Thoracic aorta (tissue), 1 donor: ENCODE measurements around the genes SLAIN2, SLC10A4 and CWH43.

GRCh38 chr4:48337702-48338197, 3.6 kb upstream of the SLAIN2 start:
- RAMPAGE, long total RNA: no peak

GRCh38 chr4:48341364-48342498, at the start of gene SLAIN2:
Gene SLAIN2 (plus strand): TSS chr4:48341529.
- RAMPAGE, long total RNA: start-site peak on the plus strand at chr4:48341468-48341573, 207 reads

DNA sequence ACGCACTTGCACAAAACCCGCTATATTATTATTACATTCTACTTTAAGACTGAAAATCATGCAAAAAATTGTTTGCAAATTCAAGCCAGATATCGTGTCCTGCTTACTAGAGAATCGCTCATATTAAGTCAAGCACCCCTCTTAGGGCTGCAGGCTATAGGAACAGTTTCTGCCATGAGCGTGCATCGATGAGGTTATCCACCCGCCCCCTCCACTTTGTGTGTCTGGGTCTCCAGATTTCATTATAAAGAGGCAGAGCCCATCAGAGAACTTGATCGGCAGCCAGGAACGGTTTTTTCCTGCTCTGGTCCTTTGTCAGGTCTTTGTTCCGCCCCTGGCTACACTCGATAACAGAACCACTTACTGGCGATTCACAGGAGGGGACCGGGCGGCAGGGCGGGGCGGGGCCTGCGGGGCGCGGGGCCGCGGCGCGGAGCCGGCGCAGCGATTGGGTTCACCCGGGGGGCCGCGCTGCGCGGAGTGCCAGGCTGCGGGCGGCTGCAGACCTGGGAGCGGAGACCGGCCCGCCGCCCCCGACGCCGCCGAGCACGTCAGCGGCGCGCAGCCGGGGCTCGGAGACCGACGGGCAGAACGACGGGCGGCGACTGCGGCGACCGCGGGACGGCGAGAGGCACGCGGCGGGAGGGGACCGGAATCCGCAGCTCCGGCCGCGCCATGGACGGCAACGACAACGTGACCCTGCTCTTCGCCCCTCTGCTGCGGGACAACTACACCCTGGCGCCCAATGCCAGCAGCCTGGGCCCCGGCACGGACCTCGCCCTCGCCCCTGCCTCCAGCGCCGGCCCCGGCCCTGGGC, at the start of gene SLC10A4:
Gene SLC10A4, plus strand, starts transcription at position 457 of the 817 bp plus-strand sequence.
- RAMPAGE, long total RNA: no peak

- RAMPAGE, long total RNA: no peak
These were observed 80.2 kb downstream of the FRYL start for GRCh38 chr4:48699955-48700266.

DNA sequence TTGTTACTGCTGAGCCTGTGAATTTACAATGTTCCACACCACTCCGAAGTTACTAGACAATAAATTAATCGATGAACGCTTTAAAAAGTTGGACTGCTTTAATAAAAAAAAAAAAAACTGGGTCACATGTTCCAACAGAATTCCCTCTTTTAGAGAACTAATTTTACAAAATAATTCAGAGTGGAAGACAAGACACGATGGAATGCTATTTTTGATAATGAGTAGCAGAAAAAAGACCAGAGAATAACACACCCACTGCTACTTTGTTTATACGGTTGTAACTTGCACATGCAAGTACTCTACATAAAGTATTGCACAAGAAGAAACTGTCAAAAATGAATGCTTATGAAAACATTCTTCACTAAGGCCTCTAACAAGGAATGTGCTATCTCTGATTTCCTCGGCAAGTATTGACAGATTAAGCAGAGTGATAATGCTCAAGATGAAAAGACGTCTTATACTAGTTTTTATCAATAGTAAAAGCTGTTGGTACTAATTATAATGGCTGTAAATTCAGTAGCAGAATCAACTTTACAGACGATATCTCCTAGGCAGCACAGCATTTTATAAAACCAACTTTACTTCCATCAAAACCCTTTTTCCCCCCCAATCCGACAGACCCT, 1.7 kb downstream of the FRYL start:
- RAMPAGE, long total RNA: no peak

GRCh38 chr4:48778854-48779977, 863 bp downstream of the FRYL start:
- RAMPAGE, long total RNA: no peak

DNA sequence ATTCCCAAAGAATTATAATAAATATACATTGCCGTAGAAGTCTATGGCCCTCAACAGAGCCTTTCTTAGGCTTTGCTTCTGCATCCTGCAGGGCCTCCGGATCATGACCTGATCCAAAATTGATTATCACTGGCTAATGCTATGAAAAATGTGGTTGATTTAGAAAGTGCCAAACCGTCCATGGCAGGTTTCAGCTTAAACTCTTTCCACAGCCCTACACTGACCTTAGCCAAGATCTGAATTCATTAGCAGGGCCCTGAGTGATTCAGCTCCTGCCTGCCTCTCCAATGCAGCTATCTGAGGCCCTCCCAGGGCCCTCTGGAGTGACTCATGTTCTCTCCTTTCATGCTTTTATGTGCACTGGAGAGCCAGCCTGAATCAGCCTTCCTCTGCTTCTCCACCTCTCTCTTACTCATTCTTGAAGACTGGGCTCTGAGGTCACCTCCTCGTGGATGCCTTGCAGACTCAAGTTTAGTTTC, 3.0 kb upstream of the OCIAD2 start:
- RAMPAGE, long total RNA: no peak

DNA sequence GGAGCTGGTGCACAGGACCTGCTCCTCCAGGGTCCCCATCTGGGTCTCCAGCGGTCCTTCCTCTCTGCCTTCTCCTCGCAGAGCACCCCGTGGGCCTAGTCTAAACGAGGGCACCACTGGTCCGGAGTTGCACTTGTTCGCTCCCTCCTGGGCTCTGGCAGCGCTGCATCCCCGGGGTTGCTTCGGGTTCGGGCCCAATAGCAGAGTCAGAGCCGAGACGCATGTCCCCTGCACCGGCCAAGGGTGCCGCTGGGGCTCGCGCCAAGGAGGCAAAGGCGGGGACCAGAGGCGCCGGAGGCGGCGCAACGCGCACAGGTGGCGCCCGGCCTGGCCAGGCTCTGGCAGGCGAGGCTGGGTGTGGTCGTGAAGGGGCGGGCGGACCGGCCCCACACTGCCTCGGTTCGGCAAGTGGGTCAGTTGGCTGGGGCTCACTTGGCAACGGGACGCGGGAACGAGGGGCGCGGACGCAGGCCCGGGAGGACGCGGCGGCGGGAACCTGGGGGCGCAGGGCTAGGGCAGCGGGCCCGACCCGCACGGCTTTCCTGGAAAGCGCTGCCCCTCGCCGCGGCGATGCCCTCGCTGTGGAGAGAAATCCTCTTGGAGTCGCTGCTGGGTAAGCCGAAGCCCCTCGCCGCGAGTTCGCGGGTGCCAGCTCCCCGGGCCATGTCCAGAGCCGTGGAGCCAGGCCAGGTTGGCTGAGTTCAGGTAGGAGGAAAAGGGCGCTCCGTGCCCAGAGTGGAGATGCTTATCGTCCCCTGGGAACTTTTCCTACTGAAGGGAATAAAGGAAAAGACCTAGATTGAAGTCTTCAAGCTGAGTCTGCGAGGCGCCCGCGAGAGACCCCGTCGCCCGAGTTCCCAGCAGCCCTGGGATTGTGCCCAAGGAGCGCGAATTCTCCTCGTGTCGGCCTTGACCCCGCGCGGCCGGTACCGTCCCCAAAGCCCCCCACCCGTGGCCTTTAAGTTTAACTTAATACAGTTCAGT, at the start of gene CWH43:
Gene CWH43, plus strand, starts transcription at position 416 of the 984 bp plus-strand sequence.
- RAMPAGE, long total RNA: no peak

DNA sequence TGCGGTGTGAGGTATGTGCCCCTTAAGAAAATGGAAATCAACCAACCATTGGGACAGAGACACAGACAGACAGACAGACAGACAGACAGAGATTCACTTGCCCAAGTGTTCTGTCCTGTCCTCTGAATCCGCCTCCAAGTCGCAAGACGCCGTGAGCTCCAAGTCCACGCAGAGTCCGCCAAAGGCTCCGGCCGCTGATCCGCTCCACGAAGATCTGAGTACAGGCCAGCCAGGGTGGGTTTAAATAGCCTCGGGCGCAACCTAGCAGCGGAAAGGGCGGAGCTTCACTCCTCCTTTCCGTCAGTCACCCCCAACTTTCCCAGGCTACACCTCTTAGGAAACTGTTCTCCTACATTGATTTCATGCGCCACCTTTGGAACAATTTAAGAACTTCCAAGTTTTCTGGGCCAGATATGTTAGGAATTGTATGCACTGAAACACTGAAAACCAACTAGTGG, 301.8 kb downstream of the CWH43 start:
- RAMPAGE, long total RNA: no peak

GRCh38 chr4:51884667-51885547, 42.0 kb downstream of the DCUN1D4 start:
- RAMPAGE, long total RNA: no peak

DNA sequence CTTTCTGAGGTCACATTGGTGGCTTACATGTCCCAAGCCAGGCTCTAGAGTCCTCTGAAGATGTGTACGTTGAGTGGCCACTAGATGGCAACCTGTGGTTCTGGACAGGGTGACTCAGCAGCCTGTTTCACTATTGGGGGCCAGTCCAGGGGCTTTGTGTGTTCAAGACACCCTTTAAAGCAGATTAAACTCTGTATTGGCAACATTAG, 52.9 kb downstream of the DCUN1D4 start:
- RAMPAGE, long total RNA: no peak

DNA sequence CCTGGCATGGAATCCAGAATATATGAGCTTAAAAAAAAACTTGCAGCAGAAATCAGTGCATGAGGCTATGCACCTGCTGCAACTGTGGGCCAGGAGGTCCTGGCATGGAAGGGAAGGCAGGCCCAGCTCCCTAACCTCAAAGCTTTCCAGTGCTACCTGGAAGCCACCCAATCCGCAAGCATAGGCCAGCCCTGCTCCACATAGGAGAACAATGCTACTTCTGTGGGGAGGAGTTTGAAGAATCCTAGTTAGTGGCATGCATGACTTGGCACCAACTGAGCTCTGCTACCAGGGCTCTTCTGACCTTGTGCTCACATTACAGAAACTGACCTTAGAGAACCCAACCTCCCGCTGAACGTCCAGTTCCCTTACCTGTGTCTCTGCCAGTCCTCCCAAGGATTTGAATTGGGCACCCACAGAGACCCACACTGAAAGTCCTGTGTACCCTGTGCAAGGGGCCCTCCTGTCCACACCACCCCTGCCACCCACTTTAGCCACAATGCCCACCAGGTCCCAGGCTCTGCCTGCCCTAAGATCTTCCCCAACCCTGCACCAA, 58.8 kb downstream of the USP46 start:
- RAMPAGE, long total RNA: no peak

GRCh38 chr4:52658637-52658934, 515 bp downstream of the USP46 start:
- RAMPAGE, long total RNA: no peak

DNA sequence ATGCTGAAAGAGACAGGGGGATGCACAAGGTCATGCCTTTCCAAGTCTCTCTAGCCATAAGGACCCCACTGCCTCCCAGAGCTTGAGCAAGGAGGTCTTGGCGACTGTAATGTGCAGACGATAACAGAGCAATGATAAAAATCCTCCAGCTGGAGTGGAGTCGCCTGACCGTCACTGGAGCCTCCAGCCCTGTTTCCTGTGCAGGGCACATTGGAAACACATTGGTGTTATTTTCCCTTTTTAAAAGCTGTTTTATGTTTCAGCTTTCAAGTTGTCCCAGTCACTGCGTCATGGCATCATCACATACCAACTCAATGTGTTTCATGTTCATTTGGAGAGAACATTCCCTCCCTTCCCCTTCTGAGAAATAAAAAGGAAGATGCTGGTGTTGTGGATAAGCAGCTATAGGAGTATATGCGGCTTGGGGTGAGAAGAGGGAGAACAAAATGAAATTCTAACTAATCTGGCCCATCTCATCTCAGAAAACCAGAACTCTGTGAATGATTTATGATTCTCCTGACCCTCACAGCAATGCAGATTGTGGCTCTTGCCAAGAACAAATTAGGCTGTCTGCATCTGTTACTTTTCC, 134.2 kb downstream of the RASL11B start:
- RAMPAGE, long total RNA: no peak

DNA sequence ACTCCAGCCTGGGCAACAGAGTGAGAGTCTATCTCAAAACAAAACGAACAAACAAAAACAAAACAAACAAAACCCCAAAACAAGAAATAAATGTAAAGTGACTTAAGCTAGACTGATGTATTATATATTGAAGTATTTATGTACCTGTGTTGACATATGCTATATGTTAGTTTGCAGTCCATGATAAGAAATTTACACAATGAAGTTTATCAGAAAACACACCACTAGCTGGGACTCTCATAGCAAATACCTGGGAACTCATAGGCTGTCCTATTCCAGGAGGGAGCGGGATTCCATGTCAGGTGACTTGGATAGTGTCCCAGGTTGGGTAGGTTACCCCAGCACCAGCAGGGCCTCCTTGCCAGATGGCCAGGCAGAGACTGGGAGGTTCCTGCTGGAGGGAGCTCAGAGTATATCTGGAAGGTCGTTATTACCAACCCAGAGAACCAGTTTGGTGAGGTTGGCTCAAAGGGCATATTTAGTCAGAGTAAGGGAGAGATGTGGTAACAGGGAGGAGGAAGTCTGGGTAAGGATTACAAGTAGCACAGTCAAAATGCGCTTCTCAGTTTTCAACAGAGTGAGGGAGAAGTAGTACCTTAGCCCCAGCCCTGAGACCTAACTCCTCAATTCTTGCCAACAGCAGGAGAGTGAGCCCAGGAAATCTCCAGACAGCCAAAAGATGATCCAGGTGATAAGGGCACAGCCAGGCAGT, 53.2 kb upstream of the LNX1 start:
- RAMPAGE, long total RNA: no peak

DNA sequence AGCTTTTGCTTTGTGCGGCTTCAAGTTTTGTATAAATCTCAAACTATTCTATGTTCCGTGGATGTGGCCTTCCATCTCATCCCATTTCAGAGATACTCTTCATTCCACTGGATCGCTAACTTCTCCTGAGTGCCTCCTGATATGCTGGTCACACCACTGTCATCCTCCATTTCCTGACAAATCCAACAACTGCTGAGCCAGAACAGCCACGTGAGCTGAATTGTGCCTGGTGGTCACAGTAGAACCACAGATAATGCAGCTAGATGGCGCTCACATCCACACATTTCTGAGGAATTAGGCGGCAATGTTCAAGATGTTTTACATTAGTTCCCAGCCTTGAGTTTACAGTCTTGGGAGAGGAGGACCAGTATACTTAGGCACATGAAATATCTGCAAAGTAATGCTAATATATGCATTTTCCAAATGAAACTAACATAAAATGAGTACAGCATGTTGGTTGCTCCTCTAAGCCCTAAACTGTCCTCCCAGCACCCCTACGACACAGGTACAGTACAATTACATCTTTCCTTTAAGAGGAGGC, 134.4 kb downstream of the CHIC2 start:
- RAMPAGE, long total RNA: no peak

- RAMPAGE, long total RNA: no peak
These were observed 76.5 kb downstream of the CHIC2 start for GRCh38 chr4:53987675-53988542.

DNA sequence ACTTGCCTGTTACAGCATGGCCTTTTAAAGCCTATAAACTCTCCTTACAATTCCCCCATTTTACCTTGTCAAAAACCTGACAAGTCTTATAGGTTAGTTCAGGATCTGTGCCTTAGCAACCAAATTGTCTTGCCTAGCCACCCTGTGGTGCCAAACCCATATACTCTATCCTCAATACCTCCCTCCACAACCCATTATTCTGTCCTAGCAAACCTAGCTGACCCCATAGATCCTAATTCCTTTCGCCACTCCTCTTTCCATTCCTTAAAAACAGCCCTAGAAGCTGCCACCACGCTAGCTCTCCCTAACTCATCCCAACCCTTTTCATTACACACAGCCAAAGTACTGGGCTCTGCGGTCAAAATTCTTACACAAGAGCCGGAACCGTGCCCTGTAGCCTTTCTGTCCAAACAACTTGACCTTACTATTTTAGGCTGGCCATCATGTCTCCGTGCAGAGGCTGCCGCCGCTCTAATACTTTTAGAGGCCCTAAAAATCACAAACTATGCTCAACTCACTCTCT, 41.5 kb downstream of the CHIC2 start:
- RAMPAGE, long total RNA: no peak

- RAMPAGE, long total RNA: no peak
These were observed 8.3 kb upstream of the GSX2 start for GRCh38 chr4:54091537-54092145.

DNA sequence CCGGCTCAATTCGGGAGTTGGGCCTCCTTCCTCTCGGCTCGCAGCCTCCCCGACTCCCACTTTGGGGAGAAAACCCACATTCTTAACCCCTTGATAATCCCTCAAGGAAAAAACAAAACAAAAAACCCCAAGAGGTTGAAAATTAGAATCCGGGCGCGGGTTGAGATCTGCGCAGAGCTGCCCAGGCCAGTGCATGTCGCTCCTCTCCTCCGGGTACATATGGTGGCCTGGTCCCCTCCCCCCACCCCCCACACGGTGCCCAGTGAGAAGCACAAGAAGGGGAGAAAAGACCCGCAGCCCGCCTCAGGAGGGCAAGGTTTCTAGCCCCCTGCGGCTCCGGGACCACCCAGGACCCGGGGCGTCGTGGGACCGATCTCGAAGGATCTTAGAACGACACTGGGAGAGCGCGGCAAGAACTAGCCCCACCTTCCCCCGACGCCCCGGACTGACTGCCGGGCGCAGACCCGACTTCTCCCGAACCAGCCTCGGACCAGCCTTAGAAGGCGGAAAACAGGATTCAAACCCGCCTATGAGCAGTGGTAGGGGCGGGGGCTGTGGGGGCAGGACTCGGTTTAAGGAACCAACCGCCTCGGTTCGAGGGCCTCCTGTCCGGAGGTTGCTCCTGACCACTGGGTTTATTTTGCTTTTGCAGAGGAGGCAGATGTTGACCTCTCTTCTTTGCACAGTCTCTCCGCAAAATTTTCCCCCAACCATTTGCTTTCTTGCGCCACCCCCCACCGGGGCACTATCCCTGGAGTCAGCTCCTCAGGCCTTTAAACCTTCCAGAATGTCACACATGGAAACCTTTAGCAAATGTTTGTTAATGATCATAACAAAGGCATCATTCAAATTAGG, 2.4 kb upstream of the PDGFRA start:
- RAMPAGE, long total RNA: no peak